ENCODE measurements around a stretch of chr4.

- PRO-cap: bidirectional peak, plus-strand start at chr4:52659888, minus-strand start at chr4:52659892
- RAMPAGE, long total RNA, 2 experiments: no peak in any of the 2 experiments
These were observed 636 bp upstream of the USP46 start for GRCh38 chr4:52659742-52660132.

- PRO-cap: no peak
- RAMPAGE, long total RNA, 2 experiments: no peak in any of the 2 experiments
These were observed 37.6 kb downstream of the RASL11B start for GRCh38 chr4:52899650-52900195.

GRCh38 chr4:53010197-53010752 lies 148.2 kb downstream of the RASL11B start:
- PRO-cap: no peak
- RAMPAGE, long total RNA, 2 experiments: no peak in any of the 2 experiments

DNA sequence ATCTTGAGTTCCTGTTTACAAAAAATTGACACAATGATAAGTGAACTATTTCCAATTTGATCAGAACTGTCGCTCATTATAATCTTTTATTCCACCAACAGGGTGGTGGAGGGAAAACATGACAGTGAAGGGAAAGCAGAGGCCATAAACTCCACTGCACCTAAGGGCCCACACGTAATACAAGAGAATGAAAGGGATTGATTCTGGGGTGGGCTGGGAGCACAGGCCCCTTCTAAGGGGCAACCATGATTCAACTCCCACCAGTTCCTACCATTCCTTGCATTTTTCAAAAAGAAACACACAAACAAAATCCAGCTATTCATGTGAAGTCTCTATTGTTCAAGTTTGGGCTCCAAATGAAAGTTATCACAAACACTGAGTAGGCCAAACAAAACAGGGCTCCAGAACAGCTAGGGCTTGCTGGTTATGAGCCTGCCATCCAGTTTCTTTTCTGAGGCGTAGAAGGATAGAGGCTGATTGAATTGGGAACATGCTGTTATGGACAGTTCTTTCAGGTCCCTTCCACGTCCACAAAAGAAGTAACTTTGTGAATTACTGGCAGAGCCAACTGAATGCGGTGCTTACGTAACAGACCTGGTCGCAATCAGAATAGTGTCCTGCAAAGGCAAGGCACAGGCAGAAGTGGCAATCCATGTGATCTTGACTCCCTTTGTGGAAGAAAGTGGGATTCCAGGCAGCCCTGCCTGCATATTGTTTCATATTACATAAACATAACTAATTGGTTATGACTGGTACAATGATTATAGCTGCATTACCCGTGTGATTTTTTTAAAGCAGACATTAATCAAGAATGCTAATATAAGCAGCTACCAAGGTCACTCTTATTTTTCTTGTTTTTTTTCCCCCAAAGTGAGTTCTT lies 244.5 kb downstream of the SCFD2 start:
- PRO-cap: no peak
- RAMPAGE, long total RNA, 2 experiments: no peak in any of the 2 experiments

- PRO-cap: no peak
- RAMPAGE, long total RNA, 2 experiments: no peak in any of the 2 experiments
These were observed 75.4 kb downstream of the FIP1L1 start for GRCh38 chr4:53452726-53453430.

- PRO-cap: no peak
- RAMPAGE, long total RNA, 2 experiments: no peak in any of the 2 experiments
These were observed 790 bp upstream of the LNX1 start for GRCh38 chr4:53591999-53592553.

DNA sequence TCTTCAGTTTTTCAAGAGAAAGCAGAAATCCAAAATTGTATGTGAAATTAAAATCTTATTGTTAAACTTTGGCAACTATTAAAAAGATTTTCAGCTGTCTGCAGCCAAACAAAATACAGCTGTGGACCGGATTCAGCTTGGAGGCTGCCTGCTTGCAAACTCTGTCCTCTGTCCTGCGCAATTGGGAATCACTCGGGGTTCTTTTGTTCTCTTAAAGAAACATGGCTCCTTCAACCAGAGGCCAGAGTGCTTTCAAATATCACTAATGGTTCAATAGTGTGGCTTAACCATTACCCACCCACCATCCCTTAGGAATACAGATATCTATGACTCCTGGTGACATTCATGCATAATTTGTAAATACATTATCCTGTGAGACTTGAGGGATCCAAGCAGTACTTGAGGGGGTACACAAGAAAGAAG lies 201.2 kb downstream of the CHIC2 start:
- PRO-cap: no peak
- RAMPAGE, long total RNA, 2 experiments: no peak in any of the 2 experiments

GRCh38 chr4:53959437-53959847 lies 105.0 kb downstream of the CHIC2 start:
- PRO-cap: no peak
- RAMPAGE, long total RNA, 2 experiments: no peak in any of the 2 experiments

- PRO-cap: no peak
- RAMPAGE, long total RNA, 2 experiments: no peak in any of the 2 experiments
These were observed 5.1 kb downstream of the CHIC2 start for GRCh38 chr4:54059294-54059694.

DNA sequence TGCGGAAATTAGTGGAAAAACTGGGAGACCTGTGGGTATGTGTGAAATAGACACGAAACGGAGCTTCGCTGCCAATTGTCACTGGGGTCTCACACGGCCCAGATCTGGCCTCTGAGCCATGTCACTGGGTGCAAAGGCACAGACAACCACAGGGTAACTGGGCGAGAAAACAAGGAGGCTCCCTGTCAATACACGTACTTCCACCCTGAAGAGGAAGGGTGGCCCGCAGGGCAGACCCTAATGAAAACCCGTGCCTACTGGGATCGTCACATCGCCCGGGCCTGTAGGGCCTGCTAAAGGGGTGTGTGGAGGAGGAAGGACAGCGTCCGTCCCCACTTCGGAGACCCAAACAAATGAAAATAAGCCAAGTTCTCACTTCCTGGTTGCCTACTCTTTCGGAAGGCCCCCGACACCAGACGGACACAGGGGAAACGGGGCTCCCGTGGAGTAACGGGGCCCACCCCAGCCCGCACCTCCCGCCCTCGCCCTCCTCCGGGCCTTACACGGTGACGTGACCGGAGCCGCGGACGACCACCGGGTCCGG lies 654 bp downstream of the CHIC2 start:
- PRO-cap: unidirectional peak, plus-strand start at position 390 of the sequence
- RAMPAGE, long total RNA, 2 experiments: no peak in any of the 2 experiments

DNA sequence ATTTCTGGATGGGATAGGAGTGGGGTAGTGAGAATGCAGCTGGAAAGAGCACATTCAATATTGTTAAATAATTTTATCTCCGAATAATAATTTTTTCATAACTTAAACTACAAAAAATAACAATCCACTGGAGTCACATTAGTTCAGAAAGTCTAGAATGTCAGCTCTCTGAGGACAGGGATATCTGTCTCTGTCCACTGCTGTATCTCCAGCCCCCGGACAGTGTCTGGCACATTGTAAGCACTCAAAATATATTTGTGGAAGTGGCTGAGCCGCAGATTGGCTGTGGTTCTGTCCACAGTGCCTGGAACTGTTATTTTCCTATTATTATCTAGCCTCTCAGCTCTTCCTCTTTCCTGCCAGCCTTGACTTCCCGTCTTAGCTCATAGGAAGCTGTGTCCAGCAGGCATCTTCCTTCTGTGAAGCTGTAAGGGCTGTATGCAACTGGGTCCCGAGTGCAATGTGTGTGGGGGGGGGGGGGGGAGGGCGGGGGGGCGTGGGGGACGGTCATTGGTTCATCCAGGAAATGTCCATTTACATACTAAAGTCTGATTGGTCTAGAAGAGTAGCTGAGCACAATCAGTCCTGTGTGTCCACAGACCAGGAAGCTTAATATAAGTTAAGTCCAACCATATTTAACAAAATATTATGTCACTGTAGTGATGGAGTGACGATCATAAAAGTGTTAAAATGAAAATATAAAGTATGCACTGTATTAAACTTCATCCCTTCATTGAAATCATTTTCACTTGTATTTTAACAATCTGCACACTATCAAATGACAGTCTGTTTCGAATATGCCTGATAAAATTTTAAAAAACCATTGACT lies 210.7 kb downstream of the PDGFRA start:
- PRO-cap: no peak
- RAMPAGE, long total RNA, 2 experiments: no peak in any of the 2 experiments

- PRO-cap: no peak
- RAMPAGE, long total RNA, 2 experiments: no peak in any of the 2 experiments
These were observed 126.2 kb downstream of the KIT start for GRCh38 chr4:54783956-54784449.

DNA sequence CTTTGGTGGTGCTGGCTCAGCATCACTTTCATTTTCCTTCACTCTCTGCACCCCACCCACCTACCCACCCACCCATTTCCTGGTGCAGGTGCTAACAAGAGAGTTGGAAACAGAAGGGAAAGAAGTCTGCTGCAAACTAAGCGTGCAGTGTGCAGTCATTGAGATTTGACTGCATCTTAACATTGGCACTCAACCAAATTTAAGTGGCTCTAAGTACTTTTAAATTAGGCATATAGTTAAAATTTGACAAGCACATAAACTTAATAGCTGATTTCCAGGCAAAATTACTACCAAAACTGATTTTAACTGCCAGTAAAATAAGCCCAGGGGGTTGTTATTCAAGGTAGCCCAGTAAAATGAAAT lies 184.3 kb downstream of the KDR start:
- PRO-cap: no peak
- RAMPAGE, long total RNA, 2 experiments: no peak in any of the 2 experiments

GRCh38 chr4:55028802-55029001 lies 96.7 kb downstream of the KDR start:
- PRO-cap: no peak
- RAMPAGE, long total RNA, 2 experiments: no peak in any of the 2 experiments

- PRO-cap: no peak
- RAMPAGE, long total RNA, 2 experiments: no peak in any of the 2 experiments
These were observed 42.4 kb upstream of the SRD5A3 start for GRCh38 chr4:55303607-55304150.

- PRO-cap: no peak
- RAMPAGE, long total RNA, 2 experiments: no peak in any of the 2 experiments
These were observed 35.7 kb downstream of the TMEM165 start for GRCh38 chr4:55431085-55432200.

DNA sequence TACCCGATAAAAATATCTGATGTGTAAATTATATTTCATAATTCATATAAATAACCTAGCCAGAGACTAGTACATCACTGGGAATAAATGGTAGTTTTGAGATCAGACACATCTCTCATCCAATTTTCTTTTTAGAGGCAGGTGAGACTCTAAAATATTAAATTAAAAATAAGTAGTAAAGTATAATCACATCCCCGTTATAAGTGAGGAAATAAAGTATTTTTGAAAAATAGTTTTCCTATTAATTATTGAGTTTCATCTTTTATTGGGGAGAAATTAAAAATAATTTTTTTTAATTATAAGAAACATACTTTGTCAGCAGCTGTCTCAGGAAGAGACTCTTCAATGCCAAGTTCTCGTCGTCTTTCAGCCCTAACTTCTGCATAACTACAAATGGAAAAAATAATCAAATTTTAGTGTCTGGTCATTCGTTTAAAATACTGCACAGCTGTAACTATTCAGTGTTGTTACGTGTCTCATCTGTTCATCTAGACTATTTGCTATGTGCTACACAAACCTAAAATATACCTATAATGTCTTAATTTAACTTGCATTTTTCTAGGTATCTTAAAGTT lies 57.1 kb downstream of the TMEM165 start:
- PRO-cap: no peak
- RAMPAGE, long total RNA, 2 experiments: no peak in any of the 2 experiments

DNA sequence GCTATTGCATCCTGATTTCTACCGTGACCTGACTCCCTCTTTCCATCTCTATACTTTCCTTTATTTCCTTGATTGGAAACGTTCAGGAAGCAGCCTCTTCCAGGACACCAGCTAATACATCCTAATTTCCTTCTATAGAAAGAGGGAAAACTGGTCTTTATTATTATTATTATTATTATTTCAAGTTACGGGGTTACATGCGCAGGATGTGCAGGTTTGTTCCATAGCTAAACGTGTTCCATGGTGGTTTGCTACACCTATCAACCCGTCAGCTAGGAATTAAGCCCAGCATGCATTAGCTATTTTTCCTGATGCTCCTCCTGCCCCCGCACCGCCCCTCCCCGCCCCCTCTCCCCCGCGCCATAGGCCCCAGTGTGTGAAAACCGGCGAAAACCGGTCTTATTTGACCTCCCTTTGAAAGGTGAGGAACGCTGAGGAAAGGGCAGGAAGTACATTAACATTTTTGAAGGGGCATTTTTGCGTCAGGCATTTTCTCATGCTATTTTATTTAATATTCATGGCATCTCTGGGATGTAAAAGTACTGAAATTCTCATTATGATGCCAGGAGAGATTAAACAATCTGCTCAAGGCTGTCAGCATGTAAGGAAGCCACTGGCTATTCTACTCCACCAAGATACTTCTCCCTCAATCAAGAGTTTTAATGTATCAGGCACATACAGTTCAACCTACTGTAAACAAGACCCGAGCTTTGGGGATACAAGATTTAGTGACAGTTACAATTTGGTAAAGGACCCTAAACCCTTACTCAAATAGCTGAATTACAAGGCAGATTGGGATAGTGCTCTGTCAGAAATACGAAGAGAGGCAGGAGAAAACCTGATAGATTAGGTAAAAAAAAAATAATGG lies 1.1 kb upstream of the NMU start:
- PRO-cap: no peak
- RAMPAGE, long total RNA, 2 experiments: no peak in any of the 2 experiments

GRCh38 chr4:55851881-55852395 lies 1.5 kb upstream of the EXOC1 start:
- PRO-cap: no peak
- RAMPAGE, long total RNA, 2 experiments: no peak in any of the 2 experiments

- PRO-cap: no peak
- RAMPAGE, long total RNA, 2 experiments: no peak in any of the 2 experiments
These were observed 28.2 kb upstream of the CEP135 start for GRCh38 chr4:55920451-55921129.